Neural progenitor cell (in vitro differentiated cells): ENCODE measurements around the genes TRIM38 and H1-6.

DNA sequence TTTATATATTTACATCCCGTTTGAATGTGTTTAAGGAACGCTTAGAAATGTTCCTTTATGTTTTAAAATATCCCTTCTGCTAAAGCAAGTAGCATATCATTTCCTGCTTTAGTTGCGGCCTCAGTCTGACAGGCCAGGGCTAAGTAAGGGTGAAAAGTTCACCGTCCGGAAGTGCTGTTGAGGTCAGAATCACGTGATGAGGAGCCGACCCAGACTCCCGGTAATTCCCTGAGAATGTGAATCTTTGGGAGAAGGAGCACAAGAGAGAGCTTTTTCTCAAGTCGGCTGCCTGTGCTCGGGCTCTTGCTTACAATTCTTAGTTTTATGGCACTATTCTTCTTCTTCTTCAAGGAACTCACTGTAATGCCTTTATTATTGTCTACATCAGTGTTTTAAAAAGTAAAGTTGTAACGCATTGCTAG lies 309.4 kb downstream of the PRL start:
- RAMPAGE, long total RNA = no peak

DNA sequence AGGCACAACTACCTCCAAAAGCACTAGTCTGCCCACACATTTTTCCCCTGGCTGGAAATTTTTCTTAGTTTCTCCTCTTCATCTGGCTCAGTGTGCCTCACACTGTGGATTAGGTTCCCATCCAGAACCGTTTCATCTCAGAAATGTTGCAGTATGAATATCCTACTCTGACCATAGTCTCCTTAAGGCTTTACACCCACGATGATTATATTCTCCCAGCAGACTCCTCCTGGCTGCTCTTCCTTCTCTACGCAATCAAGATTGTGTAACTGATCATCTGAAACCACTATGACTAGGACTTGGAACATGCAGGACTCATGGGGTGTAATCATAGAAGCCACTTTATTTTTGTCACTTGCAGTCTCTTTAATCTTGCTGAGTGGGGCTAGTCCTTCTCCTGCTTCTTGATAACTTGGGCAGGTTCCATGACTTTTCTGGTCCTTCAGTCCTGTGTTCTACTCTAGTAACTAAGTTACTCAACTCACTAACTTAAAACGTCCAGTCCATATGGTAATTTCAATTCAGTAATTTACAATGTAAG lies 7.7 kb upstream of the MRS2 start:
- RAMPAGE, long total RNA = no peak

DNA sequence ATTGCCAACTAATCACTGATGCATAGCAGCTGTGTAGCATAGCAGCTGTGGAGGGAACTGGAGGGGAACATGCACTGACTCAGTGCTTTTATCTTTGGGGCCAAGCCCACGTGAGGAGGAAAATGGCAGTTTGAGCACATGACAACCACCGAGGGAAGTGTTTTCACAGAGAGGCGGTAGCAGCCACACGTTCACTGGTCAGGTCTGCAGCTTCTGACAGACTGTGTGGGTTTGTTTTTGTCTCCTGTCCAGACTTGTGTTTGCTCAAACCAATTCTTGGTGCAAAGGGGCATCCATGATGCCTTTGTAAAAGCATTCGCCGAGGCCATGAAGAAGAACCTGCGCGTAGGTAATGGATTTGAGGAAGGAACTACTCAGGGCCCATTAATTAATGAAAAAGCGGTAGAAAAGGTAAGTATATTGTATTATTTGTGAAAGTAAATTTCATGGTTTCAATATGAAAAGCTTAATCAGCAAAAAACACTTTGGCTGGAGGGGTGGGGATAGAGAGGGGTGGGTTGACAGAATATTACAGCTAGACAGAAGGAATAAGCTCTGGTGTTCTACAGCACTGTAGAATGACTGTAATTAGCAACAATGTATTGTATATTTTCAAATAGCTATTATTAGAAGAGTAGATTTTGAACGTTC lies 27.9 kb downstream of the ALDH5A1 start:
- RAMPAGE, long total RNA = no peak

DNA sequence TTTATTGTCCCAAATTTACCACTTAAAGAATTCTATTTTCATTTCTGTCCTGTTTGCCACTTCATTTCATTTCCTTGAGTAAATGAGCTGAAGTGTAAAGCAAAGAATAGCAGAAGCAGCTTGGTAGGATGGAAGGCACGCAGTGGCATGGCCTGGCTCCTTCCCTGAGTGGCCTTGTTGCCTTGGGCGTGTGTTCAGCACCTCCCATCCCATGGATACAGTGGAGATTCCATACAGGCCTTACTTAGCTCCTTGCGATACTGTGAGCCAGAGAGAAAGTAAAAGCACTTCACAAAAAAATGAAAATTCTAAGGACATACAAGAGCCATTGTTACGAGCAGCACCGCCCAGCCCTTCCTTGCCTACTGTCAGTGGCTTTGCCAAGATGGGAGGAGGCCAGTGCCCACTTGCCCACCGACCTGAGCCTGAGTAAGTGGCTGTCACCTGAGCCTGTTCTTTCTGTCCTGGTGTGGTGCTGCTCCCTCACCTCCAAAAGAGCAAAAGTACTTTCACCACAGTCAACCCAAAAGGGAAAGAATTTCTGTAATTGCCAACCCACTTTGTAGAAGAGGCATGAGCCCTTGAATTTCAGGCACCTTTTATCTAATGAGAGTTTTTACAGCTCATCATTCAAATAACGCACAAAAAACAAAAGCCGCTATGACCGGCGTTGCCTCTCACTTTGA lies 39.7 kb downstream of the ALDH5A1 start:
- RAMPAGE, long total RNA = no peak

DNA sequence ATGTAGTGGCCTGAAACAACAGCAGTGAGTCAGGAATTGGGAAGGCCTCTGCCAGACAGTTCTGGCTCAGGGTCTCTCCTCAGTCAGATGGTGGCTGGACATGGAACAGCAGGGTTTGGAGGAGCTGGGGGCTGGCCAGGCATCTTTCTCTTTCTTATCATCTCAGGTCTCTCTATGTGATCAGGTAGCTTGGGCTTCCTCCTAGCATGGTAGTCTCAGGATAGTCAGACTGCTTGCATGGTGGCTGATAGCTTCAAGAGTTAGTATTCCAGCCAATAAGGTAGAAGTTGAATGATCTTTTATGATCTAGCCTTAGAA lies 32.8 kb downstream of the RIPOR2 start:
- RAMPAGE, long total RNA = no peak

- RAMPAGE, long total RNA = no peak
Measured at GRCh38 chr6:24918739-24919447, 16.9 kb downstream of the RIPOR2 start.

DNA sequence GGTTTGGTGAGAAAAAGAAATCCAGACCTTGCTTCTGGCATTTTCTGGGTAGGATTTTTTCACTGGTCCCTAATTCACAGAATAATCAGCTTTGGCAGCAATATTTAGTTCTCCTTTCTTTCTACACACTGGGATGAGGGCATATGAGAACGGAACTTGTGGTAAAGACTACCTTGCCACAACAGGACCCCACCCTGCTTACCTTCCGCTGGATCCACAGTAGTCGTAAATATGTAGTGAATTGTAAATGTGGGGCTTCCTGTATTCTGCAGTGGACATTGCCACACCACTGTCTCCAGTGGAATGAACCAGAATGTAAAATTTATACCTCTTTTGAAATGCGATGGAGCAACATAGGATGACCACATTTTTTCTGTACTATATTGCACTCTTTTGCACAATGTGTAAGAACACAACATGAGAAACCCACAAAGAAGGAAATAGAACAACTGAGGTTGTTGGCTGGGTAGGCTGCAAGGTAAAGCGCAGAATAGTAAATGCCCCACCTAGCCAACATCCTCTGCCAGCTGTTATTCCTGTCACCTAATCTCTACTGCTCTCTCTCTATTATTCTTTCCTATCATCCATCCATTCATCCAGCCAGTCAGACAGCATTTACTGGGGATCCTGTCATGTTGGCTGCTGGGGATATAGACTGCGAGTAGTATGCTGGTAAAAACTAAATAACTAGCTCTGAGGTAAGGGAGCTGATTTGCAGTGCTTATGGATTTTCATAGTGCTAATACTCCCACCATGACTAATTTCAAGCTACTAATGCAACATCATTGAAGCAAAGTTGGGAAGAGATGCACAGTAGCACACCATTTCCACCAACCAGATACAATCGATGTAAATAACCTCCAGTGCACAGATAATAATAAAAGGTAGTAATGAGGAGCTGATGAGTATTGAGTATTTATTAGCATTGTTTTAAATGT lies 16.2 kb upstream of the RIPOR2 start:
- RAMPAGE, long total RNA = no peak

DNA sequence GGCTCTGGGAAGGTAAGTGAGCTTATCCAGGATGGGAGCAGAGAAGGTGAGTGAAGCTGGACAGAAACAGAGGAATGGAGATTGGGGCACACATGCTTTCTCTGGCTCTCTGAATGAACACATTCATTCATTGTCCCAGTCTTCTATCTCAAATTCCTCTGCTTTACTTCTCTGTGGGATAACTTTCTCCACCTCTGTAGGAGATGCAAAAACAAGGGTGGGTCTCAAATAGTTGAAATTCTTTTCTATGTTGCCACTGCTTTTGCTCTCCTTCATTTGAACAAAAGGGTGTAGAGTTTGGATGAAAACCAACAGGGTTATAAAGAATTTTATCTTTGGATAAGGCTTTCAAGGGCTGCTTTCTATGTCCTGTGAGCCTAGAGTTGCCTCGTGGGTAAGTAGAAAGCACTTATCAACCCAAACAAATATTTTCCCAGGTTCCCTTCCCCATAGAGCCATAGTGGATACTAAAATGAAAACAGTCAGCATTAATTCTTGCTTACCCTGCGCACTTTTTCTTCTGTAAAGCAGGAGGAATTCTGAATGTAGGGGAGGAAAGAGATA lies 45.1 kb upstream of the RIPOR2 start:
- RAMPAGE, long total RNA = no peak

- RAMPAGE, long total RNA = no peak
Measured at GRCh38 chr6:25006223-25007150, 70.7 kb upstream of the RIPOR2 start.

DNA sequence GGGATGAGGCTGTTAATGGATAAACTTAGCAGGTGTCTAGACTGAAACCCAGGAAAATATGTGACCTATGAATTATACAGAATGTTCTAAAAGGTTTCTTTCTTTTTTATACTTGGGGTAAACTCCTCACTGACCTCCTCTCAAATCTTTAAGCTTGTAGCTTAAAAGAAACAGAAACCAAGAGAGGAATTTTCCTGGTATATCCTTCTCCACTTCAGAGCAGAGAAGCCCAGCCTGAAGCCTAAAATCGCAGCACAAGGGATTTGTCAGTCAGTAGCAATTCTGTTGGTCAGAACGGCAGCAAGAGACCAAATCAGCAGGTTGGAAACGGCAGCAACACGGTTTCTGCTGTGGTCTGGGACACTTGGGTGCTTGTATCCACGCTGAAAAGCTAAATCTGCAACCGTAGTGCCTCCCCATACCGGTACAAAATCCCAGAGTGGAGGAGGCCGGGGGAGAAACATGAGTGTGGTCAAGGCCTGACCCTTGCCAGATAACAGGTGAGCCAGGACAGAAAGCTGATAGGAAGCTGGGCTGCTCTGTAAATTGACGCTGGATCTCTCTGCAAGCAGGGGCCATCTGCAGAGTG lies 99.5 kb upstream of the RIPOR2 start:
- RAMPAGE, long total RNA = no peak

DNA sequence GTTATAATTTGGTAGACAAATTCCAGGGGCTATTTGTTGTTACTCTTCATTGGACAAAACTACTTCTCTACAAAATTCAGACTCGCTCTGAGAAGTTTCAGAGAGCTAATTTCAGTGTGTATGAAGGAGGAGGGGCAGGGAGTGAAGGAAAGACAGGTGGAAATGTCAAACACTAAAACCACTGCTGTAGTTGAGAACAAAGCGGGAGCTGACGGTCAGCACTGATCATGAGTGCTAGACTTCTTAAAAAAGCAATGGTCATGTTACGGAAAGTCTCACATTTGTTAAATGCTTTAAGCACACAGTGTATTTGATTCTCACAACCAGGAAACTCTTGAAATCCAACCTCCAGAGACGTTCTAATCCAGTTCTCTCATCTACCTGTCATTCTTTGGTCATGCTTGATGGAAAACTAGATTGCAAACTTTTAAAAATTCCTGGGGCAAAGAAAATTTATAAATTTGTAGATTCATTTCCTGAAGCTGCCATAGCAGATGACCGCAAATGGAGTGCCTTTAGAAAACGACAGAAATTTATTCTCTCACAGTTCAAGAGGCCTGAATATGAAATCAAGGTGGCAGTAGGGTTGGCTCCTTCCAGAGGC lies 100.7 kb upstream of the CARMIL1 start:
- RAMPAGE, long total RNA = no peak

DNA sequence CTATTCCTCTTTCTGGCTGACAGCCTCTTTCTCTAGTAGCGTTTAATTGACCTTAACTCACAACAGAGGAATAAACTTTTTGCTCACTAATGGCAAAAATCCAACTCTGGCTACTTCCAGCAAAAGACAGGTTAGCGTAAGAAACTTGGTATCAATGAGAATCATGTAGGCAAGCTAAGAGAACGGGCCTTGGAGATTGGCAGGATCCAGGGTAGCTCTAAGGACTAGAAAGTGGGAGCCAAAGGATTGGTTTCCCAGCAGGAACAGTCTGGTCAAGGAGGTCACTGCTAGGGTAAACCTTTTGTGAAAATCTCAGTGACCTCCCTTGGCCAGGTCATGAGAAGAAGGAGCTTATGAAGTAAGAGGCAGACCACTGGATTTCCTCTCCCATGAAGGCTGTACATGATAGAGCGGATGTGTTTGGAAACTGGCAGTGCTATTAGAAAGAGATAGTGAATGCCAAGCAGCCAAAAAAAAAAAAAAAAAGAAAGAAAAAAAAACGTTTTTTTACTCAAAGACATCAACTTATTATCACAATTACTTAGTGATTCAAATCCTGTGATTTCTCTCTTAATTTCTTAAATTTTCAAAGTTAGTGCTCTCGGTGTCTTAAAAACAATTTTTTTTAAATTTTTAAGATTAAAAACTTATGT lies 86.0 kb upstream of the CARMIL1 start:
- RAMPAGE, long total RNA = no peak

DNA sequence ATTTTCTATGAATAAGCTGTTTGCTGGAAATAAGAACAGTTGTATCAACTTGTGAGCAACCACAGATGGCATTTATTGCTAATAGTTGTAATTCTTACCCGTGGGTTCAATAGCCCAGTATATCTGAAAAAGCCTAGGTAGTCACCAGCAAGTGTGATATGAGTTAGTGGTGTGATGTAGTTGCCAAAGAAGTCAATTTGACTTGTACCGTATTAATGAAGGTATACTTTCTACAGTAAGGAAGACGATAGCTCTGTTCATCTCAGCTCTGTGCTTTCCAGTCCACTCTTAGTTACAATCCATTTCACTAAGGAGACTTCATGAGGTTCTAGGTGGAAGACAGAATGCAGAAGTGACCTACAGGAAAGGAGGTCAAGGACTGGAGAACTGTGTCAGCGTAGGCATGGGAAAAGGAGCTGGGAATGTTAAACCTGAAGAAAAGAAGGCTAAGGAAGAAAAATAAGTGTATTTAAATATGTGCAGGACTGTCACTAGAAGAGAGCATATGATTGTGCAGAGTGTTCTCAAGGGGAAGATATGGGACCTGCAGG lies 117.0 kb upstream of the SCGN start:
- RAMPAGE, long total RNA = no peak

DNA sequence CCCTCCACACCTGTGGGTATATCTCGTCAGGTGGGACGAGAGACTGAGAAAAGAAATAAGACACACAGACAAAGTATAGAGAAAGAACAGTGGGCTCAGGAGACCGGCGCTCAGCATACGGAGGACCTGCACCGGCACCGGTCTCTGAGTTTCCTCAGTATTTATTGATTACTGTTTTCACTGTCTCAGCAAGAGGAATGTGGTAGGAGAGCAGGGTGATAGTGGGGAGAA lies 6.1 kb upstream of the SLC17A4 start:
- RAMPAGE, long total RNA = no peak

- RAMPAGE, long total RNA = no peak
Measured at GRCh38 chr6:25961903-25962944, at the start of gene TRIM38. TSS of gene TRIM38 (plus strand) at chr6:25962802.

DNA sequence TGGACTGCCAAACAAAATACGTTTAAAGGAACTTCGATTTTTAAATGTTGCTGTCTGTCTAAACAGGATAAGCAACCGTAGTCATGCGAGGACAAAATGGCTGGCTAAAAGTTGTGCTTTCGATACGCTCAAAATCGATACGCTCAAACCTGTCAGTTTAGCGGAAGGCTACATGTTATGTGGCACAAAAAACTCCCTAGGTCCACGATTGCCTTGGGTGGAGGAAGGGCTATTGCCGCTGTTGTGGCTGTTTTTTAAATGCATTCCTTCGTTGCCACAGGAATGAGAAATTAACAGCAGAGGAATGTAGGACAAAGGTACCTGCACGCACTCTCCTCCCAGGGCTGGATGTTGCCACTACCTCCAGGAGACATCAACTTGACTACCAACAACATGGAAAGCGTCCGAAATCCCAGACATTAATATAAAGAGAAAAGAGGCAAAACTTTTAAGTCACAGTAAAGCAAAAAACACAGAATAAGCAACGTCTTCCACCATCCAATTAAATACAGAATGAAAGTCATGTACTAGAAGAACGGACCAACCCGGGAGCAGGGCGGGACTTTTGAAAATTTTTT lies 1.3 kb downstream of the H1-2 start:
- RAMPAGE, long total RNA = no peak

DNA sequence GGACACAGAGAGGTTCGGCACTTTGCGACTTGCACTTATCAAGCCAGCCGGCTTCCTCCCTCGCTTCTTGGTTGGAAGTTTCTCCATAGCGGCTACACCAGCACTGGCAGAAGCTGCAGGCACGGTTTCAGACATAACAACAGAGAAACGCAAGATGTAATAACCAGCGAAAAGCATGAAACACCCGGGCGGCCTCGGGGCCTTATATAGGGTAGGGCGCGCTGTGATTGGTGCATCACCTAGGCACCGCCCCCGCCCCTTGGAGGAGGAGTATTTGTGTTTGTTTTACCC lies at the start of gene H1-6:
Gene H1-6 (minus strand): TSS at position 177 of the 291 bp plus-strand sequence.
- RAMPAGE, long total RNA = no peak

DNA sequence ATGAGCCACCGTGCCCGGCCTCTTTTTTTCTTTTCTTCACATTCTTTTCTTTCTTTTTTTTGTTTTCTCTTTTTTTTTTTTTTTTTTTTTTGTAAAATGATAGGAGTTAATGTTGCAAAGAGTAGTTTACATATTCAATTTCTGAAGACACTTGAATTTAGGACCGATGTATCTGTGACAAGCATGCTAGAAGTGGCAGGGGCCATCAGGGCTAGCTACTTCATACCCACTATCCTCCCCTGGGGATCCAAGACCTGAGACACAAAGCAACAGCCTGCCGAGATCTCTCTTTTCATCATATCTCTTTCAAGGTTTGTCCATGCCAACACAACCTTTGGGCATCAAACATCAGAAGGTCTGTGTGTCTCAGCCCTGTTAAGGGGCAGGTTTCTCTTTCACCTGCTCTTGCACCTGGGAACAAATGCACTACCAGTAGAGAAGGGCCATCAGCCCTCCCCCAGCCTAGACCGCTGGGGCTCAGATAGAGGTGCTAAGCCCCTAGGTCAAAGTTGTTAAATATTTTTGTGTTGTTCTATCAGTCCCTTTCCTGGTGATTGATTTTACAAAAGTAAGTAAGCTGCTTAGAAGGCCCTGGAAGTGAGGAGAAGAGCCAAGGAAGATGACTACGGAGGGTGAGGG lies 9.2 kb downstream of the H2BC5 start:
- RAMPAGE, long total RNA = no peak

DNA sequence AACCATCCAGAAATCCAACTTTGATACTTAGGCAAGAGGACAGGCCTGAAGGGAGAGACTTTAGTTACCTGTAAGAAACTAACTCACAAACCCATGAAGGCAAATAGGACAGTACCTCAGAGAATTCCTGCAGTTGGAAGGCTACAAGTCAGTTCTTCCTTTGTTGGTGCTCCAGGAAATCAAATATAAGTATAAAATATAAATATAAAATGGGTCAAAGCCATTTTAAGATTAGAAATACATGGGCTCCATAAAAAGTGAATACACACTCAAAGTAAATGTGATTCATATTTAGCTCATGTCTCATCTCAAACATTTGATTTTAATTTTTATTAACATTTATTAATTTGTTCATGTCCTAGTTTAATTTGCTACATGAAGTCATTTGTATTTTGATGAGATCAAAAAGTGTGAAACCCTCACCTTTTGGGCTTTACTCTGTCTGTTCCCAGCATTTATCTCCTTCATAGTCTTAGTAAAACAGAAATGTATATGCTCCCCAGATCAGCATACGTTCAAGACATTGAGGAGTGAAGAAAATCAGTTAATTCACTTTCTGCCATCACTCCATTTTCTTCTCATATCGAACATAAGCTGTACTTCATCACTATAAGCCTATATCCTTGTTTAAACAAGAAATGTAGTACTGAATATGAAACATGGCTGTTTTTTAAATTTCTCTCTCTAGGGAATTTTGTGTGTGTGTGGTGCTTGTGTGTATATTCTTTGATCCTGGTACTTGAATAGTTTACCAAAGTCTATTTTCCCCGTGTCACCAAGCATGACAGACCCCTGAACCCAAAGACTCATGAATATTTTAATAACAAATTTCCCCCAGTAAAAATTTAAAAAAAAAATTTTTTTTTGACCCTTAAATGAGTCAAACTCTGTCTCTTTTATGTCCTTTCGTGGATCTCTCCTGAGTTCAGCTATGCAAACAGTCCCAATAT lies 2.9 kb downstream of the H3C4 start:
- RAMPAGE, long total RNA = no peak

DNA sequence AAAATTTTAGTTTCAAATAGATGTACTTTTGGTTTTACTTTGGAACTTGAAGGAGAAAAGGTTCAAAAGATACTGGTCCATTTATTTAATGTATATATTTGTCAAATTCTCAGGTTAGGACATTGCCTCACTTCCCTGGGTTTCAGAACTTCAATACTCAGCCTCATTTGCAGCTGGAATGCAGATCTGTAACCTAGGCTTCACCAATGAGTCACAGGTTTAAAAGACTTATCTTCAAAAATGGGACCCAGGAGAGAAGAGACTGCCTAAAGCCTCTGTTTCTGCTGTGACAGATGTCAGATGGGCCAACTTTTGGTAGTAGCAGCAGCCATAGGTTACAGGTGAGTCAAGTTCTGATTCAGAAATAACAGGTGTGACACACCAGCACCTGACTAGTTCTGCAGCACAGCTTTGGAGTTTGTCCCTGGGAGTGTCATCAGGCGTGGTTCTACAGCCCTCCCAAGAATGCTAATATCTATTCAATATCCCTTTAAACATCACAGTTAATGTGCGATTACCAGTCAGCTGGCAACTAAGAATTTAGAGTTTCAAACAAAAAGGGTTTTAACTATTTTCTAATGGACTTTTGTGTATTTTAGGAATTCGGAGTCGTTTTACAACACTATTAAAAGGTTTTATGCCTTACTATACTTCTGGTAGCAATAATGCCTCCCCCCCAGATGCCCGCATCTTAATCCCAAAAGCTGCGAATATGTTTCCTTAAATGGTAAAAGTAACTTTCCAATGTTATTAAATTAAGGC lies 3.0 kb downstream of the H4C6 start:
- RAMPAGE, long total RNA = no peak